GM19239 (cell line): ENCODE measurements around a stretch of chr2.

DNA sequence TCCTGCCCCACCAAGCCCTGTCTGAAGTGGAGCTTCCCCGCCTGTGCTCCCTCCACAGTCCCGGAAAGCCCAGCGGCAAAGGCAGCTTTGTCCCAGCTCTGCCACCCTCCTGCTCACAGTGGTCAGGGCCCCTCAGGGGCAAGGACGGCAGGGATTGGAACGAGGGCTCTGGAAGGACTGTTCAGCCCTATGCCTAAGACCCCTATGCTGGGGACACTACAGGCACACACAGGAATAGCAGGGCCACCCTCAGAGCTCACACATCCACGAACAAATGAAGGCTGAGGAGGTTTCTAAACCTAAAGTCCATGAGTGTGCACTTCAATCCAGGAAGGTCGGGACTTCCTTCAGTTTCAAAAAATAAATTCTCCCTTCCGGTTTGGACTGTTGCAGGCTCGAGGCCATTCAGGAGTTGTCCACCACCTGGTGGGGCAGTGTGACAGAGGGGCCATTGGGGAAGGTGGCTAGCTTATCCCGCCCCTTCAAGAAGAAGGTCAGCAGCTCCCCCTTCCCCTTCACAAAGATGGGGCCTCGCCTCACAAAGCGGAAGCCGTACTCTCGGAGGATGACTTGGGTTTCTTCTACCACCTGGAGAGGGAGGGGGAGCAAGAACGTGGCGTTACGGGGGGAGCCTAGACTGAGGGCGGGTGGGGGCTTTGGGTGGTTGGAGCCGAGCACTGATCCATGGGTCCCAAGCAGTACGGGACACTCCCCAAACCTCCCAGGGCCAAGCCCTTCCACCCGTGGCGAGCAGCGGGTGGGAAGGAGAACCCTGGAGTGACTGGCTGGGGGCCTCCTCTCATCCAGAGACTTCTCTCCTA lies 26.5 kb downstream of the CENPO start:
- RRBS, result no CpG with 5 or more reads among the region's 23 CpGs

DNA sequence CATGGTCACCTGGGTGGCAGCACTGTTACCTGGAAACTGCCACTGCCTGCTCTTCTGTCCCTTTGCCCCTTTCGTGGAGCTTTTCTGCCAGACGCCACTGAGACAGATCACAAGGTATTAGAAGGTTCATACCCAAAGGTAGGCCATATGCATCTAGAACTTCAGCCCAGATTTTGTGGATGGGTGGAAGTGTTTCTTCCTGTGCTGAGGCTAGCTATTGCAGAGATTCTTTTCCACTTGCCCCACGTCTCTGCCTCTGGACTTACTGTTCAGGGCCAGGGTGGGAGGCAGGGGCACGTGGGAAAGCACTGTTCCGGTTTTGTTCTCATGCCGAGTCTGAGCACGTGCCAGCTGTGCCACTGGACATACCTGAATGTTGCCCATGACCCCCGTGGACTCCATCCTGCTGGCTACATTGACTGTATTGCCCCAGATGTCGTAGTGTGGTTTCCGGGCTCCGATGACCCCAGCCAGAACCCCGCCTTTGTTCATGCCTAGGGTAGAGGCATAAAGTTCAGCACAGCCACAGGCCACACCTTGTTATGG lies 27.2 kb downstream of the CENPO start:
- RRBS, result no CpG with 5 or more reads among the region's 12 CpGs

- RRBS, result 94% methylated on average over 4 of the region's 8 CpGs
Measured at GRCh38 chr2:24859497-24860007, 60.5 kb downstream of the ADCY3 start.

DNA sequence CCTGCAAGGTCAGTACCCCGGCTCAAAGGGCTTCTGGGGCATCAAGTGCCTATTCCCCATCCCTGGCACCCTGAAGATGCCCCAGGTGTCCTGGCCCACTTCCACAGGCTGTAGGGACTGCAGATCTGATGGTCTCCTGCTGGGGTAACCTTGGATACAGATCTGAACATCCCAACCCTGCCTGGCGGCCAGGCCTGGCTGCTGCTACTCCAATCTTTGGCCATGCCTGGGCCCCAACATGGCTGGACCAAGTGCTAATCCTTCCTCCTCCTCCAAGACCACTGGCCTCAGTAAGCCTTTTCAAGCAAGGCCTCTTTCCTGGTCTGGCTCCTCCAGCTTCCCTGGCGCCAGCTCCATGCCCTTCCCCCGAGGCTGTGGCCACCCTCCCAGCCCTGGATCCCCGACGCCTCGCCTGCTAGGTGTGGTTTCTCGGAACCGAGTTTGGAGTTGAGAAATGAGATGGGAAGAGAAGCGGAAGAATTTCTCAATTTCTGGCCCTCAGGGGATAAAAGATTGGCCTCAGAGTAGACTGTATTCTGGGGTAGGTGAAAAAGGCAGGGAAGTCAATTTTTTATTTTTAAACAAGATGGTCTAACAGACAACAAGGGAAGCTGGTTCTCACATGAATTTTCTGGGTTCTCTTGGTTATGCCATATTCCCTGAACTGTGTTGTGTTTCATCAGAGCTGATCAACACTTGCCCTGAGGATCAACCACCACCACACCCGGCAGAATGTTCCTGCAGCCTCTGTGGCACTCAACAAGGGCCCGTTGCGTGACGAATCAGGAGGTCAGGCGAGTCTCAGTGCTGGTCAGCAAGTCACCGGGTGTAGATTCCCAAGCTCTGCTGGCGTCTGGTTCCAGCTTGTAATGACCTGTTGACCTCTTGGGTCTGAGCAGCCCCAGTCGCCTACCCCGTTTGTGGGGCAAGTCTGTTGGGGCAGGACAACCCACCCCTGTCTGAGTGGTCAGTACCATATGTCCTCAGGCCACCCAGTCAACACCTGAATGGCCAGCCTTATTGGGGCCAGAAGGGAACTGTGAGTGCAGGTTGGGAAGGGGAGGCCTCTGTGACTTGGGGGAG lies 46.3 kb downstream of the ADCY3 start:
- RRBS, result 94% methylated on average over 3 of the region's 19 CpGs

DNA sequence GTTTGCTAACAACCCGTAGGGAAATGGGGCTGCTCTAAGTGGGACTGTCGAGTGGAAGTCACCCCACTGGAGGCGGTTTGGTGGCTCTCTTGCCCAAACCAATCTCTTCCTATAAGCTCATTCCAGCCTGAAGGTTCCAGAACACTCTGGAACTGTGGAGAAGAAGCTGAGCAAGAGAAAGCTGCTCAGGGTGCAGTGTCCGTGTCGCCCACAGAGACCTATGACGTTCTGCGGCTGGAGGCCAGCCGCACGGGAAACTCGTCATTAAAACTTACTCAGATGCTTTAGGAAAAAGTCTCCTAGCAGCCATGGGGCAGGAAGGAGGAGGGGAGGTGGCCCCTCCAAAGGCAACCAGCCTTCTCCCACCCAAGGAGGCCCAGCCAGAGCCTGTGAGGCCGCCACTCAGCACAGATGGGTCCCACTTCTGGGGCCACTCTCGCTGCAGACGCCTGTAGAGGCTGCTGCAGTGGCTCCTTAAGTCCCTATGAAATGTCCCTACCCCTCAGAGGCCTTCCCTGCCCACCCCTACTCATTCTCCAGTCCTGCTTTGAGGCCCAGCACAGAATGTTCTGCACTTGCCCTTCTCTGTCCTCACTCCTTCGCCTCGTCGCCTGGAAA lies 41.6 kb downstream of the ADCY3 start:
- RRBS, result no CpG with 5 or more reads among the region's 16 CpGs

- RRBS, result no CpG with 5 or more reads among the region's 5 CpGs
Measured at GRCh38 chr2:24907095-24907607, 12.9 kb downstream of the ADCY3 start.

DNA sequence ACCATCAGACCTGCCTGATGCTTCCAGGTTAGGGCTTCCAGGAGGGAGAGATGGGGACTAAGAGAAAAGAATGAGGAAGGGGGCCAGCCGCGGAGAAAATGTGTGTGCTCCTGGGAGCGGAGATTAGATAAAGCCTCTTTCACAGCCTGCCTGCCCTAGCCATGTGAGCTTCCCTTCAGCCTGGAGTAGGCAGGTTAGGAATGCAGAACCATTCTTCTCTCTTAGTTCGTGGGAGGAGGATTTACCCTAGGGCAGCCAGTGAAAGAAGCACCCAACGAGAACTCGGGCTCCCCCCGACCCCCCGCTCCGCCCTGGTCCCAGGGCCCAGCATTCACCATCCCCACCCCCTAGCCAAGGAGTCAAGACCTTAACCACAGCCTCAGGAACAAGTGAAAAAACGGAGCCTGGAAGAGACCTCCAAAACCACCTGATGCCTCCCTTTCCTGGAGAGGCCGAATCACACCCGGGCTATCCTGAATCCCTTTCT lies 36.0 kb downstream of the POMC start:
- RRBS, result no CpG with 5 or more reads among the region's 12 CpGs

DNA sequence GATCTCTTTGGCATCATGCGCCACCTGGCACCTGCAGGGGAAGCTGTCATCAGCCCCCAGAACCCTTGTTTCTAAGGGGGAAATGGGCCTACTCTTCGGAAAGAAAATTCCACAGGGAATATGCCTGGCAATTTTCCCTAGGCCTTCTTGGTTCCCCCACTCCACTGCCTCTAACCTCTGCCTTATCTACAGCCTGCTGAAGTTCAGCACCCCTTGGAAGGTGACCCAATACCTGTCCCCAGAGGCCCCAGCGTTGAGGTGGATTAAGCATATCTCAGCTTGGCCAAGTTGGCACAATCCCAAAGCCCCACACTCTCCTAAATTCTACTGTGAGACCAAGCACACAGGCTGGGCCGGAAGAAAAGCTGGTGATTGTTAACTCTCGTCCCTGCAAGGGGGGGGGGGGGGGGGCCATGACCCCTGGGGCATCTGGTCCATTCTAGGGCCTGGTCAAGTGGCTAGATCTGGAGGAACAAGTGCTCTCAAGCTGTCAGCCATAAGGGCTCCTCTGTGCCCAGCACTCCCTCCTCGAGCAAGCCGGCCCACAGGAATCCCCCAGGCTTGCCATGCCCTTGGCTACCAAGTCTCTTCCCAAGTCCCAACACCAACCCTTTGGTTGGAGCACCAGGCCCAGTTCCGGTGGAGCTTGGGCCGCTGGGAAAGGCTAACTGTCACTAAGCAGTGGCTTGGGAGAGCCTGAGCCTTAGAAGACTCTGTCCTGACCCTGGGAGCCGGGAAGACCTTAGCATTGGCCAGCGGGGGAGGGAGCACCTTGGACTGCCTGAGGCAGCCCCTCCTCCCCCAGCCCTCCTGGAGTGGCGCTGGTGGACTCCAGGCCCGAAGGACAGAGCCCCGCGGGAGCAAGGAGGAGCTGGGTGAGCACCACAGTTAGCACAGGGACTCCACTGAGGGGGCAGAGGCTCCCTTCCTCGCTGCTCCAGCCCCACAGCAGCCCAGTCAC lies 62.3 kb upstream of the POMC start:
- RRBS, result 91% methylated on average over 3 of the region's 16 CpGs

GRCh38 chr2:25233770-25234531 lies 65.6 kb upstream of the POMC start:
- RRBS, result 87% methylated on average over 2 of the region's 18 CpGs

- RRBS, result no CpG with 5 or more reads among the region's 6 CpGs
Measured at GRCh38 chr2:25253105-25253396, 84.7 kb upstream of the POMC start.

DNA sequence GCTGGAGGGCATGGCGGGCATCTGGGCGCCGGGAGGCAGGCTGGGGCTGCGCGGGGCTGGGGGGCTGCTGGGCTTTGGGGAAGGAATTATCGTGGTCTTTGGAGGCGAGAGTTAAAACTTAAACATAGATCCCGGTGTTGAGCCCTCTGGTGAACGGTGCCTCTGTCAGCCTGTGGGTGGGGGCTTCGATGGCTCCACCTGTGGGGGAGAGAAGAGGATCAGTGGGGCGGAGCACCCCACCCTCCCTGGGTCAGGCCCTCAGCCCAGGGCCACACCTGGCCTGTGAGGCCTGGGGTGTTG lies 27.8 kb downstream of the DNMT3A start:
- RRBS, result 93% methylated on average over 7 of the region's 11 CpGs

- RRBS, result no CpG with 5 or more reads among the region's 9 CpGs
Measured at GRCh38 chr2:25324884-25325397, 16.8 kb downstream of the DNMT3A start.

- RRBS, result no CpG with 5 or more reads among the region's 7 CpGs
Measured at GRCh38 chr2:25558125-25558842, 115.1 kb downstream of the DTNB start.

- RRBS, result 2% methylated on average over 12 of the region's 35 CpGs
Measured at GRCh38 chr2:25877283-25877987, 852 bp downstream of the ASXL2 start.

DNA sequence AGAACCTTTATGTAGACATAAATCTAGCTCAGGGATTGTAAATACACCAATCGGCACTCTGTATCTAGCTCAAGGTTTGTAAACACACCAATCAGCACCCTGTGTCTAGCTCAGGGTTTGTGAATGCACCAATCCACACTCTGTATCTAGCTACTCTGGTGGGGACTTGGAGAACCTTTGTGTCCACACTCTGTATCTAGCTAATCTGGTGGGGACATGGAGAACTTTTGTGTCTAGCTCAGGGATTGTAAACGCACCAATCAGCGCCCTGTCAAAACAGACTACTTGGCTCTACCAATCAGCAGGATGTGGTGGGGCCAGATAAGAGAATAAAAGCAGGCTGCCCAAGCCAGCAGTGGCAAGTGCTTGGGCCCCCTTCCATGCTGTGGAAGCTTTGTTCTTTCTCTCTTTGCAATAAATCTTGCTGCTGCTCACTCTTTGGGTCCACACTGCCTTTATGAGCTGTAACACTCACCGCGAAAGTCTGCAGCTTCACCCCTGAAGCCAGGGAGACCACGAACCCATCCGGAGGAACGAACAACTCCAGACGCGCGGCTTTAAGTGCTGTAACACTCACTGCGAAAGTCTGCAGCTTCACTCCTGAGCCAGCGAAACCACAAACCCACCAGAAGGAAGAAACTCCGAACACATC lies 37.9 kb upstream of the ASXL2 start:
- RRBS, result no CpG with 5 or more reads among the region's 14 CpGs

- RRBS, result 13% methylated on average over 21 of the region's 40 CpGs
Measured at GRCh38 chr2:25981726-25982322, 473 bp downstream of the KIF3C start.

- RRBS, result 96% methylated on average over 3 of the region's 15 CpGs
Measured at GRCh38 chr2:25983111-25983705, 911 bp upstream of the KIF3C start.

DNA sequence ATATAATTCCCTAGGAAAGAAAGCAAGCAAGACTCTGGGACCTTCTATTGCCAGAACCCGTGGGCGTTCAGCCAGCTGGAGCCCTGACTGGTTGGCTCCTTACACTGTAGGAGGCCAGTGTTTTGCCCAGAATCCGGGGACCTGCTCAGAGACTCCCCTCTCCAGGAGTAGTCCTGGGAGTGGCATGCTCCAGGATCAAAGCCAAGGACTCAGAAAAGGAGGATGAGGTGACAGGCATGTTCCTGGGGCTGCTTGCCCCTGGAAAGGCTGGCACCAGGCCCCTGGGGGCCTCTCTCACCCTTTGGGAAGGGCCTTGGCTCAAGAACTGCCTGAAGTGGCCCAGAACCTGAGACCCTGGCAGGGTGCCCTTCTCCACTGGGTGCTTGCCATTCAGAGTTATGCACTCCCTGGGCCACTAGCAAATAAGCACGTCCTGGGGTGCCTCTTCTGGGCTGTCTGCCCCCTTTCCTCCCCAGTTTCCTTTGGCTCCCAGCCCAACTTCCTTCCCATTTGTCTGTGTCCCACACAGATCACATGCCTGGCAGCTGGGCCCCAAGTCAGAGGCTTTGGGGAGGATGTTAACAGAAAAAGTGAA lies 19.6 kb upstream of the KIF3C start:
- RRBS, result no CpG with 5 or more reads among the region's 4 CpGs

- RRBS, result no CpG with 5 or more reads among the region's 2 CpGs
Measured at GRCh38 chr2:26036024-26036258, 2.1 kb downstream of the RAB10 start.

GRCh38 chr2:26074891-26075246 lies 41.0 kb downstream of the RAB10 start:
- RRBS, result no CpG with 5 or more reads among the region's 2 CpGs